Parietal lobe (tissue), 2 donors: ENCODE results near the genes COPB2 and SPSB4.

DNA sequence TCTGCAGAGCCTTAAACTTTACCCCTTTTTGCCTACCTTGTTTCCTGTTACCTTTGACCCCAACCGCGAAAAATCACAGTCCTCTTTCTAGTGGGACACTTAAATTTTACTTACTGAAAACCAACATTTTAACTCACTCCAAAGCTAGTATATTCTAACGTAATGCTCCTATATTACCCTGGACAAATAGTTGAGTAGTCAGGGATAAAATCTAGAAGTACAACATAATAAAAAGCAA, 707 bp upstream of the PIK3CB start:
- RAMPAGE, long total RNA: no peak

DNA sequence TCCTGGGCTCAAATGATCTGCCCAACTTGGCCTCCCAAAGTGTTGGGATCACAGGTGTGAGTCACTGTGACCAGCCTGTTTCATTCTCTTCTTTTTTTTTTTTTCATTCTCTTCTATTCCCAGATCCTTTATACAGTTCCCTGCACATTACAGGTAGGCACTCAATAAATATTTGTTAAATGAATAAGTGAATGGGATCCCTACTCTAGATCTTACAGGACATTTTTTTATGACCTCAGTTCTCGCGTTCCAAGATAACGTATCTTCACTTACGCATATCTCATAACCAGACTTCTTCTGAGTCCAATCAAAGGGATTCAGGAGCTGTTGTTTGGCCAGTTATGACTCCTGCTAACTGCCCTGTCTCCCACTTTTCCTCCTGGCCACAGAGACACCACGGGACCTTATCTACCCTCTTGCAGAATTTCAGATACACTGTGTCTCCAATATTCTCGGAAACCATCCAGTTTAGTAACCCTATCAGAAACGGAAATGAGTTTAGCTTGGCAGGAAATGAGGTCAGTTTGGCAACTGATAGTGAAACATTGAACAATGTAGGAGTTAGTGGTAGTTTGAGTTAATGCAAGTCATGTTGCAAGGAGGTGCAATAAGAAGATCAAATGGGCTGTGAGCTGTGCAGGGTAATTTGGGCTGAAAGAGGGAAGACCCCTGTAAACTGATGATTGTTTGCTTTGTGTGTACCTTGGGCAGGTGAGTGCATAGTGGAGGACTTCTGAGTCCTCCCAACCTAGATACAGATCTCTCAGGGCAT, 41.0 kb upstream of the PIK3CB start:
- RAMPAGE, long total RNA: no peak

- RAMPAGE, long total RNA: no peak
Observed at GRCh38 chr3:138916842-138917211, 30.1 kb downstream of the FOXL2 start.

- RAMPAGE, long total RNA: no peak
Observed at GRCh38 chr3:138951176-138951584, 4.2 kb downstream of the FOXL2NB start.

DNA sequence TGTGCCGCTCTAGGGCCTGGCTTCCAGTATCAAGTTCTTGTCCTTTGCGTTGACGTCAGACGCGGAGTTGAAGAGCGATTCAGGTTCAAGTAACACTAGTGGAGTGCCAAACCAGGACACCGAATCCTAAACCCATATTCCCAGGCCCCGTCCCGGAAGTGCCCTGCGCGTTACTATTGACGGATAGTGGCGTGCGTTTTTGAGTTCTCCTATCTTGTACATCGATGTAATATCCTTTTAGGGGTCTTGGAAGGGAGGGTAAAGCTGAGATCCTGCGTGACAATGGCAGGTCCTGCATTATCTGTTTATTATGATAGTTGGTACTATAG, 348 bp upstream of the PRR23C start:
- RAMPAGE, long total RNA: no peak

DNA sequence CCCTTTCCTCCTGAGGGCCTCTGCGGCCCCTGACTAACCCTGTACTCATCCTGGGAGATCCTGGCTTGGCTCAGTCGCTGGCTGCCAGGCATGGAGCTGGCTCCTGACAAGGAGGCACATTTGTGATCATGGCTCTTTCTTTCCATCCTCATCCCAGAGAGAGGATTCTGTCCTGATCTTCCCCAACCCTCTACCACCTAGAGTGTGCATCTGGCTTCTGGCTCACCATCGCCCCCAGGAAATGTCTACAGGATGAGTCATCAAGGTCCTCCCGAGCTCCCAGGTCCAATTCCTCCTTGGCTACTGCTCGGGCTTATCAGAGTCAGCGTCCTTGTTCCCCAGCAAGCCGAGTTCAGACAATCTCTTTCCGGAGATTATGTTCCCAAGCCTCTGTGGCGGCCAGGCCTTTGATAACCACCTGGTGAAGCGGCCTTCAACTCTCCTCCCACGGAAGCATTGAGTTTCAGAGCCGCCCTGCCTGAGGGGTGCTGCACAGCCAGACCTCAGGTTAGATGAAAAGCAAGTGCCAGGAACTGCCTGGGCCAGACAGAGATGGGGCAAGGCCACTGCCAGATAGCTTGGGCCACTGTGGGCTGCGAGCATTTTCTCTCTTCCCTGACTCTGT, 44.4 kb upstream of the MRPS22 start:
- RAMPAGE, long total RNA: no peak

- RAMPAGE, long total RNA: no peak
Observed at GRCh38 chr3:139388945-139389736, at the start of gene COPB2. Gene COPB2, minus strand, starts transcription at chr3:139389647.

GRCh38 chr3:139536999-139537841, 2.3 kb downstream of the RBP1 start:
- RAMPAGE, long total RNA: no peak

DNA sequence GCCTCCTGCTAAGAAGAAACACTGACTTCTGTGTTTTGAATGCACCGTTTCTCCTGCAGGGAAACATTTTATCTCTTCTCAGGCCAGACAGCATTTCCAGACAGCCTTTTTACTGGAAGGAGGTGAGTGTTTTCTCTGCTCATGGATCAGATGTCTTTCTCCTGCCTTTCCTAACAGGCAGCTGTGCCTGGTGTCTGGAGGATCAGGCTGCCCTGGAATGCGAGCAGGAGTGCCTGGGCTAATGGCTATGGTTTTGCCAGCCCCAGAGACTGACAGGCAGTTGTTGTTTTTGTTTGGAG, 96.6 kb upstream of the NMNAT3 start:
- RAMPAGE, long total RNA: no peak

- RAMPAGE, long total RNA: no peak
Observed at GRCh38 chr3:139835919-139836118, 99.2 kb upstream of the CLSTN2 start.

DNA sequence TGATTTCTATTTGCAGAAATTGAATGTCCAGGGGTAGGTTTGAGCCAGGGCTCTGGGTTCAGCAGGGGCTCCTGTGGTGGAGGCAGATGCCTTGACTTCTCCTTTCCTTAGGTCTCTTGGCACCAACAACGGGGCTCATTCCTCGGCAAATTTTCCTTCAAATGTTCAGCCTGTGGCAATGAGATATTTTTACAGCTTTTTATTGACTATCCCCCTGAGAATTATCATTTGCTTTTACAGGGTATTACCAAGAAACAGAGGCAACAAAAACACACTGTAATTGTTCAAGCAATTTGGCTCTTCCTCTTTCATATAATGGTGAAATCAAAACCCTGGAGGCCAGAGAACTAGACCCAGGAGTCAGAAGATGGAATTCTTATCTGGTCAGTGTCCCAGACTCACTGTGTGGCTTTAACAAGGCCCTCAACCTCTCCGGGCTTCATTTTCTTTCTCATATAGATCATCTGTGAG, 40.0 kb downstream of the TRIM42 start:
- RAMPAGE, long total RNA: no peak

- RAMPAGE, long total RNA: no peak
Observed at GRCh38 chr3:140910736-140911263, 30.8 kb upstream of the SLC25A36 start.

- RAMPAGE, long total RNA: no peak
Observed at GRCh38 chr3:140942303-140943319, 975 bp downstream of the SLC25A36 start.

GRCh38 chr3:141050998-141052058, at the start of gene SPSB4:
Gene SPSB4, plus strand, starts transcription at chr3:141051347.
- RAMPAGE, long total RNA: no peak

DNA sequence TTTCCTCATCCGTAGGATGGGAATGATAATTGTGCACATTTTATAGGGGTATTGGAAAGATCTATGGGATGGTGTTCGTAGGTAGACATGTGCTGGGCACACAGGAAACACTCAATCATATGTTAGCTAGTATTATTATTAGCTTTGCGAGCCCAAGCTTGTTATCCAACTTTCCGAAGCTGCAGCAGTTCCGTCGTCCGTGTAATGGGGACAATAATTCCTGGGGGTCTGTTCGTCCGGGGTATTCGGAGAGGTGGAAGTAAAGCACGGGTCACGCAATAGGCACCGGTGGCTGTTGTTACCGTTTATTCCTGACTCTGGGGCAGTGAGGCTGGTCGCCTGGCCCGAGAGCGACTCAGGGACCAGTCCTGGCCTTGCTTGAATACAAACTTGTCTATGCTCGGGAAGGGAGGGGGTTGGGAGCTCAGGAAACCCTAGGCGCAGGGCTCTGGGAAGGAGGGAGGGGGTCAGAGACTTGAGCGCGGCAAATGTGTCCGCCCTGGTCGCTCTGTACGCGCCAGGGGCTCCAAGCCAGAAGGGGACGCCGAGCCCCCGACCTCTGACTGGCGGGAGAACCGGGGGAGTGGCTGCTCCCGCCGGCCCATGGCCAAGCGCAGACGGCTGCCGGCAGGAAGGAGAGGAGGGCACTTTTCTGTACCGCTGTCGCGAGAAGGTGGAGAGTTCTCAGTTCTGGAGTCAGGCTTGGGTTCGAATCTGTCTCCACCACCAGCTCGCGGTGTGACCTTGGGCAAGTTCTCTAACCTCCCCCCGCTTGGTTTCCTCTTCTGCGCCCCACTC, 1.4 kb downstream of the SPSB4 start:
- RAMPAGE, long total RNA: no peak

DNA sequence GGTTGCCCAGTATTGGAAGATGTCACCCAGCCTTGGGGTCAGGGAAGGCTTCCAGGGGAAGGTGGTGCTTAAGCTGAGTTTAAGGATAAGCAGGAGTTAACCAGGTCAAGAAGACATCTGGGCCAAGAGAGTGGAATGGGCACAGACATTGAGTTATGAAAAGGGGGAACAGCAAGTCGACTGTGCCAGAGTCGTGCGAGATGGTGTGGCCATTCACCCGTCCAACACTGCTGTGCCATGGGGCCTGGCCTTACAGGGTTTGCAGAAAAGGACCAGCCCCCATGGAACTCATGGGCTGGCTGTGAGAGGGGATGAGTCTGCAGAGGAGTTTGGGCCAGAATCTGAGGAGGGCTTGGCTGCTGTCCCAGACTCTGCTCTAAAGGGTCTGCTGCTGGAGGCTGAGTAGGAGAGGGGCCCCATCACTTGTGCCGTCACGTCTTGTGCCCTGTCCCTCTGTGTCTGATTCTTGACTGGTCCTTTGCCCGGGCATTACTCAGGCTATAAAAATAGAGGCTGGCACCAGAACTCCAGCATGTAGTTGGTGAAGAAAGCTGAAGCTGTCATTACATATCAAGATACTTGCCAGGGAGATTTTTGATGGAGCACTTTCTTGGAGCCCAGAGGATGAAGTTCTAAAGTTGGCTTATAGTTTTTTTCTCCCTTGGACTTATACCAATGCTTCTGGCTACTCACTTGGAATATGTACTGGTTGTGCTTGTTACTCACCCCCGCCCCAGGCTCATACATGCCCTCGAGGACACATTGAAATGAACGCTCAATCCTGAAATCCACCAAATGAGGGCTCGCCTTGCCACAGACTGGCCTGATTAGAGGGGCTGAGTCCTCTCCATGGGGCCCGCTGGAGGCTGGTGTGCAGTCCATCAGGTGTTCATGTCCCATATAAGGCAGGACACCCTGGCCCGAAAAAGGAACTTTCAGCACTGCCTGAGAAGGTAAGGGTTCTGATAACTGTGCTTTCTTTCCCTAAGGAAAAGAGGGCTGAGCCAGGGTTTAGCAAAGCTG, 10.2 kb downstream of the PXYLP1 start:
- RAMPAGE, long total RNA: no peak

DNA sequence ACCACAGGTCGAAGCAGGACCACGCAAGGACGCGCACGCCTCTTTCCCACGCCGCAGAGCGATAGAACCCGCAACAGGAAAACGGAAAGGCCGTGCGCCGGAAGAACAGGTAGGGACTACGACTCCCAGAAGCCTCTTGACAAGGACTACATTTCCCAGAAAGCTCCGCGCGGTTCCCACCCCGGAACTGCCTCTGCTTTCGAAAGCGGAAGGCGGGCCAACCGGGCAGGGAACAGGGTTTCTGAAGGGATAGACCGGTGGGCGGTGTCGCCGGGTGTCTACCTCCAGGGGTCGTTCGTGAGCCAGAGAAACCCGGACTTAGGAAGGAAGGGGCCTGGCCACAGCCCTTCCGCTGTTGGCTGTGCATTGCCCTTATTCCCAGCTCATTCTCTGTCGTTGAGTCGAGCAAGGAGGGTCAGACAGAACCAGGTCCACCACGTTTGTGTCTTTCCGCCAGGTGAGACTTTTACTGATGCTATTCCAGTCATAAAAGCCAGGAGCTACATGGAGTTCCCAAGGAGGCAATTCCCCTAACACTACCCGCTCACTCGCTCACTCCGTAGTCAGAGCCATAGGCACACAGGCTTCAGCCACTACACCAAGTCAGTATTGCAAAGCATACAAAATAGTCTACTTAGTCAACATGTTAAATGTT, 56.5 kb upstream of the ZBTB38 start:
- RAMPAGE, long total RNA: no peak

GRCh38 chr3:141367003-141367729, 1.1 kb upstream of the ZBTB38 start:
- RAMPAGE, long total RNA: no peak

DNA sequence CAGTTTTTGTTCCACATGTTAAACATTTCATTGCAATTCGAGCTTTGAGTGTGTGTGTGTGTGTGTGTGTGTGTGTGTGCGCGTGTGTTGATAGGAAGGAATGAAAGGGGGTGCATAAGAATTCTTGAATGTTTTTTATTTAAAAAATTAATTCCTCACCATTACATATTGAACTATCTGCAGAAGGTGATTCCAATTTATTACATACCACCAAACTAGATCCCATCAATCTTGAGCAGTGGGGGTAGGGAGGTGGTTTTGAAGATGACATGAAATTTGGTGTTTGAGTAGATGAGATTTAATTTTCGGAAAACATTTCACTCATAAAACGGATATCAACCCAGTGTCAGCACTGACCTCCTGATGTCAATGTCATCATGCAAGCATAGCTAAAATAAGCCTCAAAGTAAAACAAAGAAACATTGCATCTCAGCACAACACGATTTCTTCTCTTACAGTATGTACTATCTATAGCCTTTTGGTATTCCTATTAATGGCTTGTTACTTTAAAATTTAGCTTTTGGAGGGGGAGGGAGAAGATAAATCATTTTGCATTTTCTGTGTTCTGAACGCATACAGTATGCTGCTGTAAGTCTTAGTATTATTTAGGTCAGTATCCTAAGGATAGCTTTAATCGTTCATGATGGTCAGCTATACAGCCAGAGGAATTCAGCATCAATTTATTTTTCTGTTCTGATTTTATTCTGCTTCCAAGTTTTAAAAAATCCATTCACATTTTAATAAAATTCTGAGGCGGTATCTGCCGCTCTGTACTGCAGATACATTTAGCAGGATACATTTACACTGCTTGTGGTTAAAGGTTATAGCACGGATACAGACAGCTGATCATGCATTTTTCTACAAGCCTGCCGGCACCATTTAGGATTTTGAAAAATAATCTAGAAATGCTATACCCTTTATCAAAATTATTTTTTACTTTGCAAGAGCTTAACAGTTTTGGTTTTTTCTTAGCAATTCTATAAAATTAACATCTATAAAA, 17.6 kb downstream of the ZBTB38 start:
- RAMPAGE, long total RNA: no peak

DNA sequence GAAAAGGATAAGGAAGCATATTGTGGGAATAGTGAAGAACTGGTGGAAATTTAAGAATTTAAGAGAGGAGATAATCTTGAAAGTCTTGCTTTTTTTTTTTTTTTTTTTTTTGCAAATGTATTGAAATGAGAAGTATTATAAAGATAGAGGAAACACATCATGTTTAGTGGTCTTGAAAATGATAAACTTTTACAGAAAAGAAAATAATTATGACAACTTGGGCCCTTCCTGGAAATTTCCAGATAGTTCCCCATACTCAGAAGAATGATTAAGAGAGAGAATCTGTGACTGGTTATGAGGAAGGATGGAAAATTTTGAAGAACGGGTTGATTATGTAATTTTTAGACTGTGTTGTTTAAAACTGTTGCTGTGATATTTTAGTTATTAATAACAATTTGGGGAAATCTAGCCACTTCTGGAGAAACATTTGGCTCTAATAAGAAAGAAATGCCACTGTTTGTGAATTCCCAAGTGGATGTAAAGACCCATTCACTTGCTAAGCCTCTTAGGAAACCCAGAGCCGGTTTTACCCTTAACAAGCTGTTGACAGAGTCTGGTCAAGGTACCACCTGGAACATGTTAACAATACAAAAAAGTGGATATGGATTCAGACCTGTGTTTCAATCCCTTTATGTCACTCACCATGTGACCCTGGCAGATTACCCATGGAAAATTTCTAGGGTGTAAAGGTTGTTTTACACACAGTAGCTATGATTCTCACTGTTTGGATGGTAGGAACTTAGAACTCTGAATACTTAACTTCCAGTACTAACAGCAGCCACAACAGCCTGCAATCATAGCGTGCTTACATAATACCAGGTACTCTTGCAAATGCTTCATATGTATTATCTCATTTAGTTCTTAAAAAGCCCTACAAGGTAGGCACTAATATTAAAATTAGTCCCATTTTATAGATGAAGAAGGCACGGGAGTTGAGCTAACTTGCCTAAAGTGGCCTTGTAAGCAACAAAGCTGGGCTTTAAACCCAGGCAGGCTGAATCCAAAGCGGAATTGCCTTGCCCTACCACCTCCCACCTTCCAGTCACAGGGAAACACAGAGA, 31.9 kb downstream of the ZBTB38 start:
- RAMPAGE, long total RNA: no peak